A375 (cell line): ENCODE results near the gene RNF121.

DNA sequence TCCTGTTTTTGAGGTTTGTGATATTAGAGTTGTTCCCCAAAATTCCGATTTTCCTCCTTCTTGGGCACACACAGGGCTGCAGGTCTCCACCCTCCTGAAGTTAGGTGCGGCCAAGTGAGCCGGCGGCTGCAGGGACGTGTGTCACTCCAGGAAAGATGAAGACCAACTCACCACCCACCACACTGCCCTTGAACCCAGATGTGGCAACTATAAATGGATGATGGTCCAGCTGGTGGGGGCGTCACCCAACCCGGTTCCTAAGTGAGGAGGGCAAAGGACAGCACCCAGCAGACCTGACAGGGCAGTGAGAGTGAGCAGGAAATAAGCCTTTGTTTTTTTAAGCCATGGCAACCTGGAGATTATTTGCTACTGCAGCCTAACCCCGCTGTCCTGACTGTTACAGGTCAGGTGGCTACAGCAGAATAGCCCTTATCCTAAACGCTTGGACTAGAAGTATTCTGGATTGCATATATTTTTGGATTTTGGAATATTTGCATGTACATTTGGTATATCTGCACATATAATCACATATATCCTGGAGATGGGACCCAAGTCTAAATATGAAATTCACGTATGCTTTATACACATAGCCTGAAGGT, 228.9 kb downstream of the CTTN start:
- RAMPAGE, long total RNA = no peak

DNA sequence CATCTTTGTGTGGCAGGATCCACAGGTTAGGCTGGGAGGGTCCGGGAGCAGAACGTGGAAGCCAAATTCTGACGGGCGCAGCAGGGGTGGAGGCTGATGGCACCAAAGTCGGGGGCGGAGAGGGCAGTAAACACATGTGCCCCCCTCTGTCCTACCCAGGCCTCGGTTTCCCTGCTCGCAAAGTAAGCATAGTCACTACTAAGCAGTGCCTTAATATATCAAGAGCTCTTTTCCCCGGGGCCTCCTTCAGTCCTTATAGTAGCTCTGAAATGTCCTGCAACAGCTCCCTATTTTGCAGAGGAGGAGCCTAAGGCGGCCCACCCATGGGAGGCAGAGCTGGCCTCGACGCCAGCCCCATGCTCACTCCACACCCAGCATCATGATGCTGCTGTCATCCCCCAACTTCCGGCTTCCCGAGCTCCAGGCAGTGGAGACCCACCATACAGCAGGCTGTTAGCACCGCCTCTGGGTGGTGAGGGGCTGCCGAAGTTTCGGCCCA, 230.0 kb downstream of the CTTN start:
- RAMPAGE, long total RNA = no peak

DNA sequence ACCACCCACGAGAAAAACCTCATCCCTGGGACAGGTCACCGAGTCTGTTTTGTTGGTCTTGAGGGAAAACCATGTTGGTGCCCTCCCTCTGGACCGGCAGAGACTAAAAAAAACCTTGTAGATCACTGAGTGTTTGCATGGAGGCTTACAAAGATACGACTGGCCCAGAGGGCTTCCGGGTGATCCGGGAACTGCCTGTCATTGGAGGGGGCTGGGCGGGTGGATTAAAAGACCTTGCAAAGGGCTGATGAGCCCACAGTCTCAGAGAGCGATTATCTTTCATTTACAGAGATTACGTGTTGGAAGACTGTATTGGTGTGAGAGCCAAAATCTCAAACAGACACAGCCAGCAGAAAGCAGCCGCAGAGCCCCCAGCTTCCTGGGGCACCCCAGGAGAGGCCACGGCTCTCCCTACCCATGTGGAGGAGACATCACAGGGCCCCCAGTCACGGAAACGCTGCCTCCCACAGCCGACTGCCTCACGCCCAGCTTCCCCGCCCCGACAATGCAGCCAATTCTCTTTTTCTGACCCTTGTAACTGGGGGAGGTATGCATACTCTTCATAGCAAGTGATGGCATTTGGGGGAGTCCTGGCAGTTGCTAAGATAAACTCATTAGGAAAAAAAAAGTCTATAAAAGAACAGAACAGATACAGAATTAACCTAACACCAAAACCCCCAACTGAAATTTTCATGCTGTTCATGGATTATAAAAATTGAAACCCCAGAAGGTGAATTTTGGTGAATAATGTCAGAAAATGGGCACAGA, 426.5 kb downstream of the CTTN start:
- RAMPAGE, long total RNA = no peak

GRCh38 chr11:70825712-70826258, 426.6 kb downstream of the SHANK2 start:
- RAMPAGE, long total RNA = no peak

DNA sequence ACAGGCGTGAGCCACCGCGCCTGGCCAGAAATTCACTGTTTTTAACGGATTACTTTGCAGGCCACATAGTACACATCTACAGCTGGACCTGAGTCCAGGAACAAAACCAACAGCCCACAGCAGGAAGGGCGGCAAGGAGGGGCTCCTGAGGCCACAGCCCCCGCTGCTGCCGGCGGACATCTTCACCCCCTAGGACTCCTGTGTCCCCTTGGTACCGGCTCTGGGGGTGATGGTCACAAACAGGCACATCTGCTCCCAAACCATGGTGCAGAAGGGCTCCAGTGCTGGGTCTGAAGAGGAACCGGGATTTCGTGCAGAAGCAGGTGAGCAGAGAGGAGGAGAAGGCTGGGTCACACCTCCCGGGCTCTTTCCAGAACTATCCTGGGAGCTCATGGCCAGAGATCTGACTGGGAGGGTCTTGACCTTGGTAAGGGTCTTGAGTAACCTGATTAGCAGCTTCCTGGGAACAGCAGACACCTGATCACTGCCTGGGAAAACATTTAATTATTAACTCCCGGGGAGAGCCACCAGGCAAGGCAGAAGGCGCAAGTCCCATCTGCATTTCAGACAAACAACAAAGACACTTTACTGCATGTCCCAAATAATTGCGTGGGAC, 99.9 kb downstream of the SHANK2 start:
- RAMPAGE, long total RNA = no peak

GRCh38 chr11:71207418-71207971, 44.9 kb downstream of the SHANK2 start:
- RAMPAGE, long total RNA = no peak

DNA sequence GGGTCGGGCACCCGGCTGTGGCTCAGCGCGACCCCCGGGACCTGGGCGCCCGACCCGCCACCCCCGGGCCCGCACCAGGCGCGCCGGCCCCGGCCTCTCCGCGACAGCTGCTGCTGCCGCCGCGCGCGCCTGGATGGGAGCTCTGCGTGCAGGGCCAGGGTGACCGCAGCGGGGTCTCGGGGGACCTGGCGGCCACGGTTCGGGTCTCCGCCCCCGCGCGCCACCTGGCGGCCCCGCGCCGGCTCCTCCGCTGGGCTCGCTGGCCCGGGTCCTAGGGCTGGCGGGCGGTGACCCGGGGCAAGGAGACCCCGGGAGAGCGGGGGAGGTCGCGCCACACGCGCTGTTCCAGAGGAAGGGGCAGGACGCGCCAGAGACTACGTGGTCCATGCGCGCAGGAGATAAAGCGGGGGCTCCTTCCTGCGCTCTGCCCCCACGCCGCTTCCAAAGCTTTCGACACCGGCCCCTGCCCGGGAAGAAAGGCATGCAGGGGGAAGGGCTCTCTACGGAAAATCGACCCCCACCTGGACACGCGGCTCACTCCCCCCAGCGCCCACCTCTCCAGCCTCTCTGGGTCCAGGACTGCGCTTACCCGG, 569 bp downstream of the SHANK2 start:
- RAMPAGE, long total RNA = no peak

GRCh38 chr11:71299344-71299741, 47.0 kb upstream of the SHANK2 start:
- RAMPAGE, long total RNA = no peak

DNA sequence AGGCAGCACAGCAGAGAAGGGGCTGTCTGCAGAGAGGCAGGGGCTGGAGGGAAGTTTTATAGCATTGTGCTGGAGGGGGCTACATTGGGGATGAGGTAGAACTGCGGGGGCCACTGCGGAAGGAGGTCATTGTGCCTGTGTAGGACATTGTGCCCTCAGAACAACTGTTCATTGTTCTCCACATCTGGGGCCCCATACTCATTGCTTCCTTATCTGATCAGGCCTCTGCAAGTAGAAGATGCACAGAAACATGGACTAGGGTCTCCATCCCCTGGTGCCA, 12.0 kb downstream of the NADSYN1 start:
- RAMPAGE, long total RNA = no peak

GRCh38 chr11:71481209-71482186, 28.5 kb downstream of the NADSYN1 start:
- RAMPAGE, long total RNA = no peak

GRCh38 chr11:71786932-71787434, 46.0 kb upstream of the DEFB108B start:
- RAMPAGE, long total RNA = no peak

GRCh38 chr11:71800271-71800790, 32.7 kb upstream of the DEFB108B start:
- RAMPAGE, long total RNA = no peak

GRCh38 chr11:71893856-71894577, 15.8 kb downstream of the DEFB131B start:
- RAMPAGE, long total RNA = no peak

DNA sequence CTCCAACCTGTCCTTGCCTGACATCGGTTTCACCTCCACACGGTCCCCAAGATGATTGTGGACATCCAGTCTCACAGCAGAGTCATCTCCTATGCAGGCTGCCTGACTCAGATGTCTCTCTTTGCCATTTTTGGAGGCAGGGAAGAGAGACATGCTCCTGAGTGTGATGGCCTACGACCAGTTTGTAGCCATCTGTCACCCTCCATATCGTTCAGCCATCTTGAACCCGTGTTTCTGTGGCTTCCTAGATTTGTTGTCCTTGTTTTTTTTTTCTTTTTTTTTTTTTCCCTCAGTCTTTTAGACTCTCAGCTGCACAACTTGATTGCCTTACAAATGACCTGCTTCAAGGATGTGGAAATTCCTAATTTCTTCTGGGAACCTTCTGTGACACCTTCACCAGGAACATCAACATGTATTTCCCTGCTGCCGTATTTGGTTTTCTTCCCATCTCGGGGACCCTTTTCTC, 25.0 kb downstream of the XNDC1N start:
- RAMPAGE, long total RNA = no peak

DNA sequence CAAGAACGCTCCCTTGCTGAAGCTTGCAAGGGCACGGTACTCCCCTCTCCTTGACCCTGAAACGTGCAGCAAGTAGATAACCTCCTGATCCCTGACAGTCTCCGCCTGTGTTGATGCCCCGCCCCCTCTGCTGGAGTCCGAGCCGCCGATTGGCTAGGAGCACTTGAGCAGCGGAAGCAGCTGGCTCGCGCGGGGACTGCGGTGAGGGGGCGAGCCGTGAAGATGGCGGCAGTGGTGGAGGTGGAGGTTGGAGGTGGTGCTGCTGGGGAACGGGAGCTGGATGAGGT, at the start of gene RNF121:
TSS of gene RNF121 (plus strand) at position 207 of the 287 bp plus-strand sequence.
- RAMPAGE, long total RNA = no peak

- RAMPAGE, long total RNA = no peak
Measured at GRCh38 chr11:72001852-72002786, 3.4 kb downstream of the IL18BP start.

GRCh38 chr11:72018780-72019086, 20.0 kb downstream of the IL18BP start:
- RAMPAGE, long total RNA = no peak

- RAMPAGE, long total RNA = no peak
Measured at GRCh38 chr11:72111128-72111489, 1.4 kb downstream of the ANAPC15 start.

DNA sequence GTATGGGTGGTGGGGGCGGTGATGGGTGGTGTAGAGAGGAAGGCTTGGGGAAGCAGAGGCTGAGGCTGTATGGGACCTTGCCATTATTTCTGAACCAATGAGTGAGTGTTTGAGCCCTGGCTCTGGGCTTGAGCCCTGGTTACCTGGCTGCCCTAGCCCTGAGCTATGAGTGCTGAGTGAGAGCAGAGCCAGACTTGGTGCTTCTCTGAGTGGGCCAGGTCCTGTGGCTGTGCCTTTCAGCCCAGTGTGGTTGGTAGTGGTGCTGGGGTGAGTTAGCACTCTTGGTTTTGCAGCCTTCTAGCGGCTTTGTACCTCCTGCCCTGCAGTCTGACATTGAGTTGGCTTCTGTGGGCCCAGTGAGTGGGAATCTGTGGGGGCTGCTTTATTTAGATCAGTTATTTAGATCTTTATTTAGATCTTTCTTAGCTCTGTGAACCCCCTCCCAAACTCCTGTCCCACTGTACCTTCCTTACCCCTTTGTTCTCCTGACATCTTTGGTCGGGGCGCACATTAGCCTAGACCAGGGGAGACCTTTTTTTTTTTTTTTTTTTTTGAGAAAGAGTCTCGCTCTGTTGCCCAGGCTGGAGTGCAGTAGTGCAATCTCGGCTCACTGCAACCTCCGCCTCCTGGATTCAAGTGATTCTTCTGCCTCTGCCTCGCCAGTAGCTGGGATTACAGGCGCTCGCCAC, 1.2 kb downstream of the INPPL1 start:
- RAMPAGE, long total RNA = no peak

GRCh38 chr11:72575591-72575942, 98.7 kb downstream of the PDE2A start:
- RAMPAGE, long total RNA = no peak